Neural cell (in vitro differentiated cells): ENCODE data around the genes OR4F29, C1orf159, PUSL1 and DVL1.

GRCh38 chr1:451528-451915 lies at the start of gene OR4F29:
Gene OR4F29 (minus strand): TSS chr1:451678.
- RAMPAGE, long total RNA = no peak

GRCh38 chr1:788485-789269 lies 102.2 kb upstream of the OR4F16 start:
- RAMPAGE, long total RNA = no peak

DNA sequence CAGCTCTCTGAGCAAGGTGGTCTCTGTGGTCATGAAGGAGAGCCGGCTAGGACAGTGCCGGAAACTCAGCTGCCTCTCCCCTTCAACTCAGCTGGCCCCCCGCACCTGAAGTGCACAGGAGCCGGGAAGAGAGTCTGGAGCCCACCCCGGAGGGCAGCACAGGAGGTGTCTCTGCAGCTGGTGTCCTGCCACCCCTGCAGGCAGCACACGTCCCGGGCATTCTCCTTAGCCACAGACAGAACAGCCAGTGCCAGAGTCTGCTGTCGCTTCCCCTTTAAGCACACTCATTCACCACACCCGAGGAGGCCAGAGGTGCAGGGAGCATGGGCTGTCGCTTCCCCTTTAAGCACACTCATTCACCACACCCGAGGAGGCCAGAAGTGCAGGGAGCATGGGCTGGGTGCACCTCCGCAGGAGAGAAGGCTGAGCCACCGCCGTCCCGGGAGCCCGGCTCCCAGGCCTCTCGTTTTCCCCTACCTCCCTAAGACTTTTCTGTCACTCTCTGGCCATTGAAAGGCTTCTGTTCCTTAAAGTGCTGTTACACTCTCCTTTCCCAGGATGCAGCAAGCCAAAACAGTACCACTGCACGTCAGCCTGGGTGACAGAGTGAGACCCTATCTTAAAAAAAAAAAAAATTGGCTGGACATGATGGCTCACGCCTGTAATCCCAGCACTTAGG lies 17.0 kb upstream of the SAMD11 start:
- RAMPAGE, long total RNA = no peak

GRCh38 chr1:1000432-1001453 lies 846 bp upstream of the HES4 start:
- RAMPAGE, long total RNA = no peak

- RAMPAGE, long total RNA = no peak
Observed at GRCh38 chr1:1040610-1041506, 20.9 kb downstream of the AGRN start.

DNA sequence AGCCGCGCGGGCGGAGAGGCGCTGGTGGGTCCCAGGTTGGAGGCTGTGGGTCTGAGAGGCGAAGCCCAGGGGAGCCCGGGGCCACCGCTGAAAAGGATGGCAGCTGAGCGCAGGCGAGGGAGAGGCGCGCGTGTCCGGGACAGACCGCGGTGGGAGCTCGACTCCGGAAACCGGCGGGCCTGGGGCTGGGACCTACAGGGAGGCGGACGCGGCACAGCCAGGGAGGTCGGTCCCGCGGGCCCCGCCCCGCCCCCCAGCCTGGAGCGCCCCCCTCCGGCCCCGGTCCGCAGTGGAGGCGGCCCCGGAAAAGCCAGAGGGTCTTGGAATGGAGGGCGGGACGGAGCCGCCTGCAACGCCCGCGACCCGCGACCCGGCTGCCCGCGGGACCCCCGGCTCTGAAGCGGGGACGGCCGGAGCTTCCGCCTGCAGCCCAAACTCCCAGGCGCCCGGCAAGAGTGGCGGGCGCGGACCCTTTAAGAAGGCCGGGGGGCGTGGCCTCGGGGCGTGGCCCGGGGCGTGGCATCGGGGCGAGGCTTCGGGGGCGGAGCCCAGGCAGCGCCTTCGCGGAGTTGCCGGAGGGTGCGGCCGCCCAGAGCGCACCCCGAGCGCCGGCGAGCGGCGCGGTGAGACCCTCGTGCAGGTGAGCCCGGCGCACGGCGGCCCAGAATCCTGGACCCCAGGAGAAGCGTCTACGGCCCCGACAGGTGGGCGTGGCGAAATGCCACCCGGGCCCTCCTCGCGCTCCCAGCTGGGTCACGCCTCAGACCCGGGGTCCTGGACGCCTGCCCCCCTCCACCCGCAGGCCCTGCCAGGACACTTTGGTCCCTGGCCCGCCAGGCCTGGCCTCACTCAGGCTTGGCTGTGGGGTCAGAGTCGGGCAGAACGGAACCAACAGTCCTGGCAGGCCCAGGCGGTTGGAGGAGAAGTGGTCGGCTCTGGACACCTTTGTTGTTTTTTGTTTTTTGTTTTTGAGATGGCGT lies 14.7 kb downstream of the RNF223 start:
- RAMPAGE, long total RNA = no peak

- RAMPAGE, long total RNA = no peak
Observed at GRCh38 chr1:1080138-1080751, 6.1 kb upstream of the RNF223 start.

DNA sequence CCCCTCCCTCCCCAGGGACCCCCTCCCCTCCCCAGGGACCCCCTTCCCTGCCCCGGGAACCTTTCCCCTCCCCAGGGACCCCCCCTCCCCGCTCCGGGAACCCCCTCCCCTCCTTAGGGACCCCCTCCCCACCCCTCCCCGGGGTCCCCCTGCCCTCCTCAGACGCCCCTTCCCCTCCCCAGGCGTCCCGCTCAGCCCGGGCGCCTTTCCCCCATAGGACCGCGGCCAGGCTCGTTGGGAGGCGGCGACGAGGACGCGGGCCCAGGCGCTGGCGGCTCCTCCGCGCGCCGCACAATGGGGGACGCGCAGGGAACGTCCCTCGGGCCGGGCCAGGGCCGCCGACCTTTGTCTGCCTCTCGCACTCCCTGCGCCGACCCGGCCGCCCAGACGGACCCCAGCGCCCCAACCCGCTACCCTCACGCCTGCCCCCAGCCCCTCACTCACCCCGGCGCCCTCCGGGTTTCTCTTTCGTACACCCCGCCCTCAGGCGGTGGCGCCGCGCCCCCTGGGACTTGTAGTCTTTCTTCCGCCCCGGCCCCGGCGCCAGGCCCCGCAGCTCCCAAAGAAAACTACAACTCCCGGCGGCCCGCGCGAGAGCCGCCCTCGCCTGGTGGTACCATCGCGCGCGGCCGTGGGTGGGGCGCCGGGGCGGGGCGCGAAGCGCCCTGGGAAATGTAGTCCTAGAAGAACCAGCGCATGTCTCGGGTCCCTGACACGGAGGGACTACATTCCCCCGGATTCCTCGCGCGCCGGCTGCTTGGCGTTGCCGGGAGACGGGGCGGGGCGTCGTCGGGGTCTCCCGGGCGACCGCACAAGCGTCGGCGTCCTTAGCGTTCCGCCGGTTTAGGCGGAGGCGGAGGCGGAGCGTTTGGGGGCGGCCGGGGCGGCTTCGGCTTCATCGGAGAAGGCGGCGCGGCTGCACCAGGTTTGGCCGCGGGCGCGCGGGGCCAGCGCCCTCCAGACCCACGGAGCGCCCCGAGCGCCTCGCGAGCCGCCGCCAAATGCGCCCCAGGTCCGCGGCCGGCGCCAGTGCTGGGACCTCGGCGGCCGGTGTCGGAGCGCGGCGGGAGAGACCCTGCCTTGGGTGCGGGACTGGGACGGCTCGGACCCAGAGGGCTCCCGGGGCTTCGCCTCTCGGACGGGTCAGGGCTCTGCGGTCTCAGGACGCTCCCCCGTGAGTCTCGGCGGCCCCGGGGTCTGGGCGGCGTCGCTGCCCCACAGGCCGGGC lies at the start of gene C1orf159:
Gene C1orf159 (minus strand): TSS at position 474 of the 1,228 bp plus-strand sequence.
- RAMPAGE, long total RNA = no peak

DNA sequence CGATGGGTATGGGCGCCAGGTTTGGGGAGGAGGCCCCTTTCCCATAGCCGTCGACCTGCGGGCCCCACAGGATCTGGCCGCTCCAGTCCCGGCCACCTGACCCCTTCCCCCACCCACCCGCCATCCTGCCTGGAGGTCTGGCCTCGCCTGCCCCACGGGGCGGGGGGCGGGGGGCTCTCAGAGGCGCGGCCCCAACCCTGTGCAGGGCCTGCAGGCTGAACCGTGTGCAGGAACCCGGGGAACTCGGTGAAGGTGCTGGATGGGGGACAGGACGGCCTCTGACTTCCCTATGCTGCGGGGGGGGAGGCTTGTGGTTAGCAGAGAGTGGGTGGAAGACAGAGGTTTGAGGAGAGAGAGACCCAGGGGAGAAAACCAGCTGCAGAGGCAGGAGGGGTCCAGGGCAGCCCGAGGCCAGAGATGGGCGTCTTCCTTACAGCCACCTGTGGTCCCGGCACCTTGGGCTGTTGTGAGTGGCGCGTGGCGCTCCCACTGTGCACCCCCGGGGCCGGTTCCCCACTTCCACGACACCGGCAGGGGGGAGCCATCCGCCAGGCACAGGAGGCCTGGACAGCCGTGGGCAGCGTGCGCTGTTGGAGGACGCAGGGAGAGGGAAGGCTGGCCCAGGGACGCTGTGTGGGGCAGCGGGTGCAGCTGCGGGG lies 2.5 kb upstream of the TNFRSF18 start:
- RAMPAGE, long total RNA = no peak

DNA sequence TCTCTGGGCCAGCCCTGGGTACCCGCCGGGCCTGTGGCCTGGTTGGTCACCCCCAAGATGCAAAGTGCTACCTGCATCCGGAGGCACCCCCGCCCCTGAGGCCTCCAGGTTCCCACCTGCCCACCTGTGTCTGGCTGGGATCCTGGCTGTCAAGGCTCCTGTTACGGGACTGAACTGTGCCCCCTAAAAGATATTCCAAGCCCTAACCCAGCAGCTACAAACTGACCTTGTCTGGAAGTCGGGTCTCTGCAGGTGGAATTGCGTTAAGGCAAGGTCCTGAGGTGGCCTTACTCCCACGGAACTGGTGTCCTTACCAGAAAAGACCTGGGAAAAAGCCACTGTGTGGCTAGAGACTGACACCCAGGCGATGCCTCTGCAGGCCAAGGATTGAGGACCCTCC lies 3.6 kb downstream of the B3GALT6 start:
- RAMPAGE, long total RNA = no peak

- RAMPAGE, long total RNA = no peak
Observed at GRCh38 chr1:1240511-1241254, 5.8 kb downstream of the C1QTNF12 start.

DNA sequence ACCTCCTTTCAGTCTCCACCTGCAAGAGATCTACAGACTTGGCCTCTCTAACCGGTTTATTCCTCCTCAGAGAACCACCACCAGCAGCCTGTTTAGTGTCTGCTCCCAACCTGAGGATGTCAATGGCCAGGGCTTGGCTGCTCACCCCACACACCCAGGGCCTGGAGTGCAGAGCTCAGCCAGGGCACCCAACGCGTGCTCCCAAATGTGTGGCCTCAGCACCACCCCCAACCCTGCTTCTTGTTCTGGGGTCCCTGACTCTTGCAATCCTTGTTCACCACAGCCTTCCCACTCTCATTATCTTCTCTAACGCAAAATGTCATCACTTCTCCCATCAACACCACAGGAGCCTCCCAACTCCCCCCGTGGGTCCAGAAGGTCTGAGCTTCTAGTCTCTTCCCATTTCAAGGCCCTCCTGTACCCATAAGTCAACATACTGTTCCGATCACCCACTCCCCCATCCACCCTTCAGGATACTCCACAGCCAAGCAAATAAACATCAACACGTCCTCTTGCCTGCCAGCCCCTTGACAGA lies 3.3 kb downstream of the UBE2J2 start:
- RAMPAGE, long total RNA = no peak

- RAMPAGE, long total RNA = no peak
Observed at GRCh38 chr1:1303763-1303995, 4.1 kb downstream of the ACAP3 start.

- RAMPAGE, long total RNA = no peak
Observed at GRCh38 chr1:1308217-1308892, at the start of gene PUSL1. Gene PUSL1 (plus strand): TSS chr1:1308597.

DNA sequence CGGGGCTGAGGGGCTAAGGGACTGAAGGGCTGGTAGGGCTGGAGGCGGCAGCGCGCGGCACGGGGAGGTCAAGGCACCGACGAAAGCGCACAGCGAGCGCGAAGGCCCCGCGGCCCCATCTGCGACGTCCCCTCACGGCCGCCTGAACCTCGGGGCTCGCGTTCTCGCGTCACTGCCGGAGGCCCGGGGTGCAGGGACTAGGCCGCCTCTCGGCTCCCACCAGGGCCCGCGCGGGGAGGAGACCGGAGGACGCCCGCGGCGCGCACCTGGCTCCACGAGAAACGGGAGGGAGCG lies 294 bp downstream of the INTS11 start:
- RAMPAGE, long total RNA = no peak

DNA sequence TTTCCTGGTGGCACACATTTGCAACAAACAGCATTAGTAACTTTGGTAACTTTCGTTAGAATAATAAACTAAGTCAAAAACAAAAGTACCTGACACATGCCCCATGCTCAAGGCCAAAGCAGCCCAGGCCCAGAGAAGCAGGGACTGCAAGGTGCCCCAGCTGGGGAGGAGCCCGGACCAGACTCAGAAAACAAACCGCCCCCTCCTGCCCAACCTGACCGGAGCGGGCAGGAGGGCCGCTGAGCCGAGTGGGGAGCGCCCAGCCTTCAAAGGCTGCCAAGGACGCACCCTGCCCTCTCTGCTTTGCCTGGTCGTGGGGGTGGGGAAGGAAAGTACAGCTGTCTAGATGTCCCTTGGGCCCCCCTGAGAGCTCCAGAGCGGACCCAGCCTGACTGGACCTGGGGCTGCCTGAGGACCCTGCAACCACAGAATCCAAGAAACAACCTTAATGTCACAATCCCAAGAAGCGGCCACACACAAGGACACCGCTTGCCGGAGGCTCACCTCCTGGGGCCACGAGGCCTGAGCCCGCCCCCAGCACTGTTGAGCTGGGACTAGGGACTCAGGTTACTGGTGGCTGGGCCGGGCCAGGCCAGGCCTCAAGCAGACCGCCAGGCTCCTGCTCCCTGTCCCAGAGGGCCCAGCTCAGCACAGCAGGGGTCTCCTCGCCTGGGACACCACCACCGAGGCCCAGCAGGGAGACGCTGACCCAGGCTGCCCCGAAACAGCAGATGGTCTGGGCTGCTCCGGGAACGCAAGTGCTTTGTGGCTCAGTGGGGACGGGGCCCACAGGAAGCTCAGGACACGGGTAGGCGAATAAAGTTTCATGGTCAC lies 1.5 kb downstream of the DVL1 start:
- RAMPAGE, long total RNA = no peak

- RAMPAGE, long total RNA = no peak
Observed at GRCh38 chr1:1348777-1349521, at the start of gene DVL1. Gene DVL1 (minus strand): TSS chr1:1349418.

DNA sequence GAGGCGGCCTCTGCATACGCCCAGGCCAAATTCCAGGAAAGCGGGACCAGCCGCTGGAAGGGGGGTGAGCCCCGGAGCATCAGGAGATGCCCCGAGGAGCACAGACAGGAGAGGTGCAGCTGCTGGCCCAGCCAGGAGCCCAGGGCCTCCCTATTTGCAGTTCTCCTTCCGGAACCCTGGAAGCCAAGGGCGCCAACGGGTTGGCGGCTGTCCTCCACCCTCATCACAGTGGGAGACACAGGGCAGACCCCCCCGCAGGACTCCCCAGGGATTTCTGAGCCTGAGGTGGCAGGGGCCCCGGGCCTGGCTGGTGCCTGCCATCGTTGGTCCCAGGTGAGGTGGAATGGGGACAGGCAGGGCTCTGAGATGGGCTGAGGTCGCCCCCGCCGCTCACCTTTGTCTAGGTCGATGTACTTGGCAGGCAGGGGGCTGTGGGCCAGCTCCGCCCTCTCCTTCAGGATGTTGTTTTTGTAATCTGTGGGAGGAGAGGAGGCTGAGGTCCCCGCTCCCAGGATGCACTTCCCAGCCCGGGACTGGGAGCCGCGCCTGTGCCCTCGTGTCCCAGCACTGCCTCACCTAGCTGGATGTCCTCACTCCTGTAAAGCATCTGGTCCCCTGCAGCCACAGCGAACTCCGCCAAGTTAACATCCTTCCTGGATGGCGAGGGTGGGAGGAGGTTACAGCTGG lies 4.4 kb upstream of the DVL1 start:
- RAMPAGE, long total RNA = no peak

- RAMPAGE, long total RNA = no peak
Observed at GRCh38 chr1:1359224-1360325, 1.2 kb upstream of the MXRA8 start.

DNA sequence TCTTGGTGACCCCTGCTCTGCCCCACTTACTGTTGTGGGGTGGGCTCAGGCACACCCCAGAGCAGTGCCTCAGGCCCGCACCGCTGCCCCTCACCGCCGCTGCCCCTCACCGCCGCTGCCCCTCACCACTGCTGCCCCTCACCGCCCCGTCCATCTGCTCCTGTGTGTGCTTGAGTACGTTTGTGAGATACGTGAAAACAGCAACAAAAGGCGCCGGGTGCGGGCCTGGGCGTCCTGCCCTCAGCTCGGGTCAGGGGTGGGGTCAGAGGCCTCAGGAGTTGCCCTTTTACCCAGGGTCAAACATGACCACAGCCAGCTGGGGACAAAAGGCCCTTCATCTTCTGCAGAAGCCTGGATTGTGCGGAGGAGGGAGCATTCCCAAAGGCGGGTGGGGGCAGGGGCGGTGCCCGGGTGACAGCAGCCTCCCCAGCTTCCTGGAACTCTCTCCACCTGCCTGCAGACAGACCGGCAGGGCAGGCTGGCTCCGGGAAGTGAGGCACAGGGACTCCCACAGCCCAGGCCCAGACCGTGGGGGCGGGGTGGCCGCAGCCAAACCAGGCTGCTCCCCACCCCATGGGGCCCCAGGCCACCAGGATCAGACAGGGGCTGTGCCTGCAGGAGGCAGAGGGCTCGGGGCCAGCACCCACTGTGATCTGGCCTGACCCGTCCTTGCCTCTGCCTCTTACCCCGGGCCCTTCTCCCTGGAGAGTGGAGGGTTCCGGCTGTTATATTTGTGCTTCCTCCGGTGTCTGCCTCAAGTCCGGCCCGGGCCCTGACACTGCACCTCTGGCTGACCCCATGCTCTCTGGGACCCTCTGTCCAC lies 2.3 kb upstream of the VWA1 start:
- RAMPAGE, long total RNA = no peak